Lower leg skin (tissue), 2 donors: ENCODE results near the gene ABCA10.

GRCh38 chr17:69228437-69229164 is at the start of gene ABCA10:
Gene ABCA10, minus strand, starts transcription at chr17:69228824.
- PRO-cap = no peak
- RAMPAGE, long total RNA, 2 experiments = no peak in any of the 2 experiments

DNA sequence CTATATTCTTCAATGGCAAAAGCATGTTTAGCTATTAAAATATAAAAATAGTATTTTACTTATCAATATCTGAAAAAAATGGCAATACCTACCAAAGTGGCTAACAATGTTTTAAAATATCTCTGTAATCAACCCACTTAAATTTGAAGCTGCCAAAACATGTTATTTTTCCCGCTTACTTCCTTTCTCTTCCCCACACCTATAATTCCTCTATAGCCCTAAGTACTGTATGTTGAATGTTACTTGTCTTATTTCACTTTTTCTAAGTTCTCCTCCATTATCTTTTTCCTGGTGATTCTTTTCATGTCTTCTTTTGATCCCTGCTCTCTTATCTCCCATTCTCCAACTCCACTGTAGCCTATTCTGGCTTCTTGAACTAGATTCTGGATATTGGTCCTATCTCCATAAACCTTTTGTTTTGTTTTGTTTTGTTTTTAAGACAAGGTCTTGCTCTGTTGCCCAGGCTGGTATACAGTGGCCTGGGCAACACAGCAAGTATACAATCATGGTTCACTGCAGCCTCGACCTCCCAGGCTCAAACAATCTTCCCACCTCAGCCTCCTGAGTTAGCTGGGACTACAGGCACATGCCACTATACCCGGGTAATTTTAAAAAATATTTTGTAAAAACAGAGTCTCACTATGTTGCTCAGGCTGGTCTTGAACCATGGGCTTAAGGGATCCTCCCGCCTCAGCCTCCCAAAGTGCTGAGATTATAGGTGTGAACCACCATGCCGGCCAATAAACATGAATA is 19.8 kb upstream of the ABCA10 start:
- PRO-cap = no peak
- RAMPAGE, long total RNA, 2 experiments = no peak in any of the 2 experiments

DNA sequence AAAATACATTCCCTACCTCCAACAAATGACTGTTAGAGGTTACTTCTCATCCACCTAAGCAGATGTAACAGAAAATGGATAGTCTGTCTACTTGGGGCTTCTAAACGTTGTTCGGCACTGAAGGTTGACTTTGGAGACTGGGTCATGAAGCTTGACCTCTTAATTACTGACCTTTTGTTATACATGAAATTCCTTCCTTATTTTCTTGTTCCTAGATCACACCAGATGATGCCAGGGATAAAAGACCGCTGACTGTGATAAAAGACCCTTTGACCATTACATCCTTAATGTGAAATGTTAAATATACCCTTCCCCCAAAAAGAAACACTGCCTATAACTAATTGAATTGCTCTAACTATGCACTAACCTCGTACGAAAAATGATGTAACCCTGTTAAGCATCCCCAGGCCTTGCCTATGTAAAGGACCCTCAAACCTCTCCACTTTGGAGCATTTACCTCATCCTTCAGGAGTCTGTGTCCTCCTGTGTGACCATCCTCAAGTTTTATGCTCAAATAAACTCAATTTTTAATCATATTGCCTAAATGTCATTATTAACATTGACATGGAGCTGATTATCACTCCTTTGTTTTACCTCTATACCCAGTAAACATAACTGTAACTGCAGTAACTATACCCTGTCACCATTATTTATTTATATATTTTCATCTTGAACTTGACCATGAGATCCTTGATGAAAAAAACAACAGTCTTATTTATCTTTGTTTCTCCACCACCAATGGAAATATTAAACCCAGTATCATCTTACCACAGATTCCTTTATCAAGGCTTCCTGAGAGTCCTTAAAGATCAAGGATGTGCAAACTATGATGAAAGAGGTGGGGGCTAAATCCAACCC is 3.7 kb downstream of the ABCA5 start:
- PRO-cap = no peak
- RAMPAGE, long total RNA, 2 experiments = start-site peak on the minus strand in 1 of 2 experiments, centred at position 497 of the sequence, 46 reads per replicate

DNA sequence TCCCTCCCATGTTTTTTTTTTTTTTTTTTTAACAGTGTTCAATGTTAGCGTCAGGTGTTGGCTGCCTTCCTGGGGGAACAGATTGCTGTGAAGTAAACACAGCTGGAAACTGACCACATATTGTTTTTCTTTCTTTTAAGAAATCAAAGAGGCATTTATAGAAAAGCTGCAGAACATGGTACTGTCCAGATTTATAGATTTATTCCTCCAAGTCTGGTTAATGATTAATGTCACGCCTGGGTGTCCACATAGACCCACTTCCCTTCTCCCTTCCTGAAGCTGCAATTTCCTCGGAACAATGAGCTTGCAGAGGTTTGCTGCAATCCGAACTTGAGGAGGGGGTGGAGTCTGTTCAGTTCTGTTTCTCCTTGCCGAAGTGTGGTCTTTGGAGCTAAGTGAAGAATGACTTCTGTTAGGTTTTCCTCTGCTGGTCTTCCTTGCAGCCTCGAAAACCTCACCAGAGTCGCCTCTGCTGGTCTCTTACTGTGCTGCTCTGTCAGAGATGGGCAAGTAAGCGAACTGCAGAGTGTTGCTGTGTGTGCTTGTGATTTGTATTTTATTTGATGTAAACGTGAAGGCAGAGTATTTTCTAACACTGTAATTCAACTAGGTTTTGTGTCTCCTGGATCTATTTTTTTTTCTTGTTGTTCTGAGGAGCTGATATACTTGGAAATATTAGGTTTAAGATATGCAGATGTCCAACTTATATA is 87.6 kb downstream of the MAP2K6 start:
- PRO-cap = no peak
- RAMPAGE, long total RNA, 2 experiments = start-site peak on the plus strand in 1 of 2 experiments, centred at position 276 of the sequence, 5 reads per replicate

DNA sequence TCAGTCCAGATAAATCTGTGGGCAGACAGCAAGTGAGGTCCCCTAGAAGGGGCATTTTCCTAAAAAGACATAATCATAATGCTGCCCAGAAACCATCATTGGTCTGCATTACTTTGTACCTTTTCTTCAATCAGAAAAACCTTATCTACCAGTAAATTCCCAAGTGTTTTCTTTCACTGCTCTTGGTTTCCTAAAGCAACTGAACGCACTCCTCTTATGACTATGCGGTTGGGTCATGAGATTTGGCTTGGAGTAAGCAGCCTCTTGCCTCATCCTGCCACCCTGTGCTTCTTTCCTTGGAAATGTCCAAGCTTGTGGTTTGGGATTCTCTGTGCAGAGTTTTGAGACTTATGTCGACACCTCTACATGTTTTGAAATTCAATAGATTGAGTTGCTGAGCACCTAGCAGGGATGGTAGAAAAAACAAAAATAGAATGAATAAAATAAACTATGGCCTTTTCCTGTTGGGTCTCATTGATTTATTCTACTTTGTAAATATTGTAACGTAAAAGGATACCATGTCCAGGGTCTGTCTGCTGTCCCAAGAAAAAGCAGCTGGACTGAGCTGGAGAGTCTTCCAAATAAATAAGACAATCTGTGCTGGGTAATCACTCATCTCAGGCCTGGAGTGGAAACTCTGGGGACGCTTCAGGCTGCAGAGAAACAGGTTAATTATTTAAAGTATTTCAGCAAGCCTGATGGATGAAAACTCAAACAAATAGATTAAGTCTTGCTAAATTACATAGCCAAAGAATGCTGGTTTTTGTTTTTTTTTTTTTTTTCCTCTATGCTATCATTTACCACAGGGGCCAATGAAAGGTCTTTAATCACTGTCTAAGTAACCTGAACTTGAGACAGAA is 31.3 kb upstream of the KCNJ2 start:
- PRO-cap = unidirectional peak, minus-strand start at position 192 of the sequence; unidirectional peak, minus-strand start at position 224 of the sequence
- RAMPAGE, long total RNA, 2 experiments = no peak in any of the 2 experiments

DNA sequence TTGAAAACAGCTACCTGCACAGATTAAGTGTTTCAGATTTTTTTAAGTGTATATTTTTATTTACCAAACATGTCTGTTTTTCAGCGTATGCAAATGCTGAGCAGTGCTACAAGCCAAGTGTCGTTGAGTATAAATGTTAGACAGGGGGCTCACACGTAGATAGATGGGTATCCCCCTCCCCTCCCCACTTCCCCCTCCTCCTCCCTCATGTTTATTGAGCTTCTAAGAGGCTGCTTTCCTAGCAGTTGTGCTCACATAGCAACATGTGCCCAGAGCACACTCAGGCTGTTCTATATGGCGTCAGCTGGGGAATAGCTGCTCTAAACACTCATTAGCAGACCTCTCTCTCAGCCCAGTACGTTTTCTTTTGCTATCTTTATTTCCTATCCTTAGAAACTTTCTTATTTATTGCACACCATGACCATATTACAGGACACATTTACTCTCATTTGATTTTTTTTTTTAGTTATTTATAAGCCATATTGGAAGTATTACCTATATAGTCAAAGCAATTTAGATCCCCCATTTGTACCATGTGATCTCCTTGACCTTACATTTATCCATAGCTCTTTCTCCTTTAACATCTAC is 1.8 kb downstream of the KCNJ2 start:
- PRO-cap = no peak
- RAMPAGE, long total RNA, 2 experiments = no peak in any of the 2 experiments

DNA sequence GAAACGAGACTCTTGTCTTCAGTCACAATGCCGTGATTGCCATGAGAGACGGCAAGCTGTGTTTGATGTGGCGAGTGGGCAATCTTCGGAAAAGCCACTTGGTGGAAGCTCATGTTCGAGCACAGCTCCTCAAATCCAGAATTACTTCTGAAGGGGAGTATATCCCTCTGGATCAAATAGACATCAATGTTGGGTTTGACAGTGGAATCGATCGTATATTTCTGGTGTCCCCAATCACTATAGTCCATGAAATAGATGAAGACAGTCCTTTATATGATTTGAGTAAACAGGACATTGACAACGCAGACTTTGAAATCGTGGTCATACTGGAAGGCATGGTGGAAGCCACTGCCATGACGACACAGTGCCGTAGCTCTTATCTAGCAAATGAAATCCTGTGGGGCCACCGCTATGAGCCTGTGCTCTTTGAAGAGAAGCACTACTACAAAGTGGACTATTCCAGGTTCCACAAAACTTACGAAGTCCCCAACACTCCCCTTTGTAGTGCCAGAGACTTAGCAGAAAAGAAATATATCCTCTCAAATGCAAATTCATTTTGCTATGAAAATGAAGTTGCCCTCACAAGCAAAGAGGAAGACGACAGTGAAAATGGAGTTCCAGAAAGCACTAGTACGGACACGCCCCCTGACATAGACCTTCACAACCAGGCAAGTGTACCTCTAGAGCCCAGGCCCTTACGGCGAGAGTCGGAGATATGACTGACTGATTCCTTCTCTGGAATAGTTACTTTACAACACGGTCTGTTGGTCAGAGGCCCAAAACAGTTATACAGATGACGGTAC is 6.5 kb downstream of the KCNJ2 start:
- PRO-cap = no peak
- RAMPAGE, long total RNA, 2 experiments = start-site peak on the plus strand in 1 of 2 experiments, centred at position 247 of the sequence, 5 reads per replicate

DNA sequence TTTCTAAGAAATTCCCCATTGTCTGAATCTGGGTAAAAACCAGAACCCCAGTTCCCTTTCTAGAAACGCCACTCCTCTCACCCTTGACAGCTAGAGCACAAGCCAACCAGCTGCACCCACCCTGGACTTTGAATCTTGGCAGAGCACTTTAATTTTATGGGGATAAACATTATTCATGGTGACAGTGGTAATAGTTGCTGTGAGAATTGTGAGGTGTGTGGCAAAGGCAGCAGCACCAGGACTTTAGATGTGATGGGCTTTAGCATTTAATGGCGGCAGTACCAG is 265.8 kb downstream of the KCNJ2 start:
- PRO-cap = no peak
- RAMPAGE, long total RNA, 2 experiments = no peak in any of the 2 experiments

GRCh38 chr17:71163608-71163872 is 957.3 kb upstream of the SOX9 start:
- PRO-cap = no peak
- RAMPAGE, long total RNA, 2 experiments = no peak in any of the 2 experiments

GRCh38 chr17:72124948-72126206 is 4.6 kb downstream of the SOX9 start:
- PRO-cap = no peak
- RAMPAGE, long total RNA, 2 experiments = no peak in any of the 2 experiments

GRCh38 chr17:72182365-72183097 is 61.7 kb downstream of the SOX9 start:
- PRO-cap = no peak
- RAMPAGE, long total RNA, 2 experiments = no peak in any of the 2 experiments

DNA sequence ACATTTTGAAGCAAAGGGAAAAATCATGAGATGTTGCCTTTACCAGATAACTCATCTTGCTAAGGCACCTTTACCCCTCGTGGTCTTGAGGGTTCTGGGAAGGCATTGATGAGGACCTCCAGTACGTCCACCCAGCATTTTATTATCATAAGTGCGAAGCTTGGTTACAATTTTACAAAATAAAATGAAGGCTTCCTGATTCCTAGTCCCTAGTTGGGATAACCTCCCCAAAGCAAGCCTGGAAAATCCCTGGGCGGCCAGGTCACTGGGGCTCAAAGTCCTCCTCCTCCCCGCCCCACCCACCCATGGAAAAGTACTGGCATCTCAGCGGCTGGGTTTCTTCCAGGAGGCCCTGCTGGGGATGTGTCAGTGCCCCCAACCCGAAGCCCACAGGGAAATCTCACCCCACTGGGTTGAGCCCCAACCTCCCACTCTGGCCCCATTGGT is 324.2 kb downstream of the SOX9 start:
- PRO-cap = no peak
- RAMPAGE, long total RNA, 2 experiments = no peak in any of the 2 experiments

DNA sequence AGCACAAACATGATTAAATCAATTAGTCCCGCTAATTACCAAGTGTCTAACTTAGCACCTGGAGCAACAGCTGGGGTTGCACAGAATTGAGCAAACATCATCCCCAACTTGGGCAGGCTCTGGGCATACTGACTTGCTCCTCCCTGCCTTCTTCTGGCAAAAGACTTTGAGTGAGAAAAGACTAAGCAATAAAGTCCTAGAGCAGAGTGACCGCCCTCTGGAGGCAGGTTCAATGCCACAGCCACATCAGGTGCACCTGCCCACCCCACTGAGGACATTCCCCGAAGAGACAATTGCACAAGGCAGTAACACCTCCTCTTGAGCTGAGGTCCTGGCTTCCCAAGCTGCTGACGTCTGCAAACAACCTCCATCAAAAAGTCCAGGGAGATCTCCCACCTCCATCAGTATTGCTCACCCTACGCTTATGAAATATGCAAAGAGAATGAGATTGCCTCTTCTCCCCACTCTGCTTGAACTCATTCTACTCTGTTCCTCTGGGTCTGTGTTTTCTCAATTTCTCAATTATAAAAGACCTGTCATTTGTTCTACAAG is 358.4 kb downstream of the SOX9 start:
- PRO-cap = no peak
- RAMPAGE, long total RNA, 2 experiments = no peak in any of the 2 experiments

- PRO-cap = no peak
- RAMPAGE, long total RNA, 2 experiments = no peak in any of the 2 experiments
These were observed 433.5 kb downstream of the SOX9 start for GRCh38 chr17:72554082-72554984.

GRCh38 chr17:72575923-72576487 is 455.2 kb downstream of the SOX9 start:
- PRO-cap = no peak
- RAMPAGE, long total RNA, 2 experiments = no peak in any of the 2 experiments

- PRO-cap = no peak
- RAMPAGE, long total RNA, 2 experiments = no peak in any of the 2 experiments
These were observed 430.9 kb downstream of the SLC39A11 start for GRCh38 chr17:72661665-72661905.

DNA sequence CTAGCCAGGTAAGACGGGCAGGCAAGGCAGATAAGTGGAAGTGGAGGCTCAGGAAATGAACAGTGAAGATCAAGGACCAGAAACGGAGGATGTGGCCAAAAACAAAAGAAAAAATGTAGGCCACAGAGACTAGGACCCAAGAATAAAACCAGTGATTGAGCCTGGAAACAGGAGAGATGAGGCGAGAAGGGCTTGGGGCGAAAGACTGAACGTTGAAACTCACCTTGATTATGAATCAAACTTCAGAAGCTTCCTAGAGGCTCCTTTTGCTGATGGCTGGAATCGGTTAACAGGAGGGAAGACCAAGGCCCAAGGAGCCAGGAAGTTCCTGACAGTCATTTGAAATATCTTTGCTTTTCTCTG is 5.6 kb downstream of the C17orf80 start:
- PRO-cap = no peak
- RAMPAGE, long total RNA, 2 experiments = no peak in any of the 2 experiments

DNA sequence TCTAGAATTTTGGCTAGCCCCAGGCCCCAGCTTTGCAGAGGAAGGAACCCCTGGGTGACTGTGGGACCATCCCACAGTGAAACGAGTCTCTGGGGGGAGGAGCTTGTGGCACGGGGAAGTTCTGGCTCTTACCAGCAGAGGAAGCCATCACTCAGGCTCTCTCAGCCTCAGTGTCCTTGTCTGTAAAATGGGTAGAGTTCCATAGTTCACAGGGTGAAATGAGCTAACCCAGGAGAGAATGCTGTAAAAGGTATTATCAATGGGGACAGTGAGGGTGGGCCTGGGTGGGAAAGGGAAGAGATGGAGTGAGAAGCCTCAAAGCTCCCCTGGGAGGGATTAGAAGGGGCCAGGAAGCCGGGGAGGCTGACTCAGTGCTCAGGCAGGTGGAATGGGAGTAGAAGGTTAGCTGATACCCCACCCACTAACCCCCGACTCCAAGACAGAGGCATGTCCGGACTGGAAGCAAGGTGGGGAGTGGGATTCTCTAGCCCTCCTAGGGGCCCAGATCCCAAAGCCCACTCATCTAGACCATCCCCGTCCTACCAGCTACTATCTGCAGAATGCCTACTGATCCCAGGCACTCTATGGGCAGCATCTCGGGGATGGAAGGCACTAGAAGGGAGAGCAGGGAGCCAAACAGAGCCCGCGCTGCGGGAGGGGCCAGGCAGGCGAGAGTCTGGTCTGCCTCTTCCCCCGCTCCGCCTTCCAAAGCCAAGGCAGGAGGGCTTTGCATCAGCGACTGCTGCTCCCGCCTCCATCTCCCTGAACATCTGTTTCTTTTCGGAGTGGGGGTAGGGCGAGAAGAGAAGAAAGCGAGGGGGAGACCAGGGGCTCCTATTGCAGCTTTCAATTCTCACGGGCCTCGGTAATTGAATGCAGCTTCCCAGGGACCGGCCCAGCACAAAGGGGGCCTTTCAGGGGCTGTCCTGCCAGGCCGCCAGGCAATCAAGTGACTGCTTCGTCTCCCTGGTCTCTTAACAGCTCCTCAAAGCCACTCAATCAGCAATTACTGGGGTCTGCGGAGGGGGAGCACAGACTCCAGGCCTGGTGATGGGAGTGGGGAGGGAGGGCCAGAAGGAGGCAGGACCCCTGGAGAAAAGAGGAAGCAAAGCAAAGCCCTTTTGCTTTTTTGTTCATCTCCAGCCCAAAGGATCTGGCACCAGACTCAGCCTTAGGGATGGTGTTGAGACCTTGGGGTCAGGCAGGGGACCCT is 31.2 kb upstream of the CDC42EP4 start:
- PRO-cap = bidirectional peak, plus-strand start at position 714 of the sequence, minus-strand start at position 705 of the sequence
- RAMPAGE, long total RNA, 2 experiments = no peak in any of the 2 experiments

GRCh38 chr17:73747517-73748079 is 103.4 kb upstream of the SDK2 start:
- PRO-cap = no peak
- RAMPAGE, long total RNA, 2 experiments = no peak in any of the 2 experiments

- PRO-cap = no peak
- RAMPAGE, long total RNA, 2 experiments = no peak in any of the 2 experiments
These were observed 151.5 kb upstream of the SDK2 start for GRCh38 chr17:73795671-73796203.